Type B pancreatic cell (in vitro differentiated cells): ENCODE data around the genes ATAD1, KLLN, LIPJ, ANKRD22 and CH25H.

- PRO-cap, result no peak
These were observed 54.1 kb downstream of the PAPSS2 start for GRCh38 chr10:87713684-87714259.

GRCh38 chr10:87817425-87818649, at the start of gene ATAD1:
TSS of gene ATAD1 (minus strand) at chr10:87818226.
- PRO-cap, result bidirectional peak, plus-strand start at chr10:87817746, minus-strand start at chr10:87817754; bidirectional peak, plus-strand start at chr10:87818009, minus-strand start at chr10:87817836; bidirectional peak, plus-strand start at chr10:87818393, minus-strand start at chr10:87818221; bidirectional peak, plus-strand start at chr10:87818579, minus-strand start at chr10:87818433

- PRO-cap, result no peak
These were observed 8.7 kb upstream of the ATAD1 start for GRCh38 chr10:87826811-87827057.

DNA sequence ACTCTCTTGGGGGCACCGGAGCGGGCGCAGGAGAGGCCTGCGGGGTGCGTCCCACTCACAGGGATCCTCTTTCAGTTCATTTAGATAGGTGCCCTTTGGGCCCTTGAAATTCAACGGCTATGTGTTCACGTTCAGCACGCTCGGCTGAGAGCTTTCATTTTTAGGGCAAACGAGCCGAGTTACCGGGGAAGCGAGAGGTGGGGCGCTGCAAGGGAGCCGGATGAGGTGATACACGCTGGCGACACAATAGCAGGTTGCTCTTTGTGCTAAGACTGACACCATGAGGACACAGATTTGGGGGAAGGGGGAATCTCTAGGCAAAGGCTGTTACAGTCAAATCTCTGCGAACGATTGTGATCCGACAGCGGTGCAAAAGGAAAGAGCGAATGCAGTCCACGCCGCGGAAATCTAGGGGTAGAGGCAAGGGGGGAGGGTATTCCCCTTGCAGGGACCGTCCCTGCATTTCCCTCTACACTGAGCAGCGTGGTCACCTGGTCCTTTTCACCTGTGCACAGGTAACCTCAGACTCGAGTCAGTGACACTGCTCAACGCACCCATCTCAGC, 652 bp downstream of the KLLN start:
- PRO-cap, result no peak

- PRO-cap, result bidirectional peak, plus-strand start at chr10:87863651, minus-strand start at chr10:87863488
These were observed at the start of gene KLLN for GRCh38 chr10:87863163-87863749. TSS of gene KLLN (minus strand) at chr10:87863533.

DNA sequence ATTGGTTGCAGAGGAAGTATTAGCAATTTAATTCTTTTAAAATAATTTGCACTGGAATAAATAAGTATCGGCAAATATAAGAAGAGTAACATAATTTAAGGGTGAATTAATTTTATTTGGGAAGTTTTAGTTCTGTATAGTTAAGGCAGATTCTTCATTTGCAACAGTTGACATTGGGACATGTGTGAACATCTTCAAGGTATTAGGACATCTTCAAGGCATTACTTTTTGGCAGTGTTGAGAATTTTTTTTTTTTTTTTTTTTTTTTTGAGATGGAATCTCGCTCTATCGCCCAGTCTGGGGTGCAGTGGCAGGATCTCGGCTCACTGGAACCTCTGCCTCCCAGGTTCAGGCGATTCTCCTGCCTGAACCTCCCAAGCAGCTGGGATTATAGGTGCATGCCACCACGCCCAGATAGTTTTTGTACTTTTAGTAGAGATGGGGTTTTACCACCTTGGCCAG, 5.6 kb downstream of the PTEN start:
- PRO-cap, result no peak

- PRO-cap, result no peak
These were observed 23.4 kb downstream of the PTEN start for GRCh38 chr10:87886732-87887300.

DNA sequence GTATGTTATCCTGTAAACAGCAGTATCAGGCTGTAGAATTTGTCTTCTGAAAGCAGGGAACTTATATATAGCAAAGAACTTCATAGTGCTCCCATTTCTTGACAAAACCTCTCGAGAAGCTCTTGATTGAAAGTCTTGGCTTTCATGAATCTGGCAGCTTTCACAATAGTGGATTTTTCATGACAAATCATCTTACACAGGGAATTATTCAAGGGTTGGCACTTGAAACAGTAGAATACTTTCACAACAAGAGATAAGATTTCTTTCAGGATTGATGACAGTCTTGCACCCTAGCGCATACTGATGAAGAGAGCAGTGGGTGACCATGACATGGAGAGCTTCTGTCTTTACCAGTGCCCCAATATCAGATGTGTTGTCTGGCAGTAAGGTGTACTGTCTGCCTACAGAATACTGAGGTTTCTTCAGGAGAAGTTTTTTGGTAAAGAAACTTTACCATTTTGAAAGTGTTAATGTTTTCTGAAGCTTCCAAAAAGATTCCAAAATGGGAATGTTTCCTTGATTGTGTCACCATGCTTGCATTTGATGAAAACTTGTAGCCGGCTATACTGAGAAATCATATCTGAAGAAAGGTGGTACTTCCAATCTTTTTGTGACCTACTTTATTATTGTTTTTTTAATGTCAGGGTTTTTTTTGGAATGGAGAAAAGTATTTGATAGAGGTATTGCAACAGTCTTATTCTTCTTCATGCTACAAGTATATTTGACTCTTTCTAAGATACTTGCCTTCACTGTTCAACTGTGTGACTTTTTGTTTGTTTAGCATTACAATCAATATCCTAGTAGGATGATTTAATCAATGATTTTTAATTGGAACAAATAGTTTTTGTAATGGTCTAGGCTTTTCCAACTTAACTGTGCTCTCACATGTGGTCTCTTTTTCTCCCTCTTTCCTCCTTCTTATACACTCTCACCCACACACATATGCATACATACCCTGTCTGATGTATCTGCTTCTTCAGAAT, 72.6 kb downstream of the PTEN start:
- PRO-cap, result no peak

DNA sequence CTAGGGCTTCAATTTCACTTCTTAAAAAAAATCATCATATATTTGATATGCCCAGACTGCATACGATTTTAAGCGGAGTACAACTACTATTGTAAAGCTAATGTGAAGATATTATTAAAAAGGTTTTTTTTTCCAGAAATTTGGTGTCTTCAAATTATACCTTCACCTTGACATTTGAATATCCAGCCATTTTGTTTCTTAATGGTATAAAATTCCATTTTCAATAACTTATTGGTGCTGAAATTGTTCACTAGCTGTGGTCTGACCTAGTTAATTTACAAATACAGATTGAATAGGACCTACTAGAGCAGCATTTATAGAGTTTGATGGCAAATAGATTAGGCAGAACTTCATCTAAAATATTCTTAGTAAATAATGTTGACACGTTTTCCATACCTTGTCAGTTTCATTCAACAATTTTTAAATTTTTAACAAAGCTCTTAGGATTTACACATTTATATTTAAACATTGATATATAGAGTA, 103.6 kb downstream of the PTEN start:
- PRO-cap, result no peak

DNA sequence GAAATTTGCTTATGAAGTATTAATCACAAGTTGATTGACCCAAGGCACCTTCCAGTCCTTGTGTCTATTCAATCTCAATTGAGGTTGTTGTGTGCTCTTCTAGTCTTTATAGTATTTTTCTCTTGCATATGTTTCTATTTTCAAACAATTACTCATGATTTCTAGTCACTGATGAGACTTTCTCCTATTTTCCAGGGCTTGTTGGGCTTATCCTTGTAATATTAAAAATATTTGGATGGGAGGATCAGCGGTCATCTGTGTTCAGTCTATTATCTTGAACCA, 154.3 kb downstream of the PTEN start:
- PRO-cap, result no peak

- PRO-cap, result no peak
These were observed 203.5 kb downstream of the PTEN start for GRCh38 chr10:88066896-88067332.

- PRO-cap, result no peak
These were observed 216.7 kb downstream of the PTEN start for GRCh38 chr10:88080049-88080582.

DNA sequence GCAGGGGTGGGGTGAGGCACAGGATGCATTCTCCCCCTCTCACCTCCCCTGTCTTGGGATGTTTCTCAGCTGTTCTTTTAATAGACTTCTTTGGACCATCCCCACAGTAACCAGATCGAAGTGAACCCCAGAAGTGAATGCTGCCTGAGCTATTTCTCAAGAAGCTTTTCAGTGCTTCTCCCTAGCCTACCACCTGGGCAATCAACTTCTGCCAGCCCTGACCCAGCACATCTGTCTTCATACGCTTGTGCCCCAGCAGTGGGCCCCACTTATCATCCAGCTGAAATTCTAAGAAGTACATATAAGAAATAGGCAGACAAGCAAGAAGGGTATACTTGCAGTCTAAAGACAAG, 83.6 kb downstream of the RNLS start:
- PRO-cap, result no peak

- PRO-cap, result no peak
These were observed at the start of gene LIPJ for GRCh38 chr10:88586597-88587014. TSS of gene LIPJ (plus strand) at chr10:88586762.

- PRO-cap, result no peak
These were observed 9.8 kb upstream of the LIPM start for GRCh38 chr10:88792845-88793066.

- PRO-cap, result unidirectional peak, minus-strand start at chr10:88851818
These were observed at the start of gene ANKRD22 for GRCh38 chr10:88851496-88852259. TSS of gene ANKRD22 (minus strand) at chr10:88851844.

GRCh38 chr10:88993830-88994338, 3.3 kb downstream of the FAS start:
- PRO-cap, result no peak

DNA sequence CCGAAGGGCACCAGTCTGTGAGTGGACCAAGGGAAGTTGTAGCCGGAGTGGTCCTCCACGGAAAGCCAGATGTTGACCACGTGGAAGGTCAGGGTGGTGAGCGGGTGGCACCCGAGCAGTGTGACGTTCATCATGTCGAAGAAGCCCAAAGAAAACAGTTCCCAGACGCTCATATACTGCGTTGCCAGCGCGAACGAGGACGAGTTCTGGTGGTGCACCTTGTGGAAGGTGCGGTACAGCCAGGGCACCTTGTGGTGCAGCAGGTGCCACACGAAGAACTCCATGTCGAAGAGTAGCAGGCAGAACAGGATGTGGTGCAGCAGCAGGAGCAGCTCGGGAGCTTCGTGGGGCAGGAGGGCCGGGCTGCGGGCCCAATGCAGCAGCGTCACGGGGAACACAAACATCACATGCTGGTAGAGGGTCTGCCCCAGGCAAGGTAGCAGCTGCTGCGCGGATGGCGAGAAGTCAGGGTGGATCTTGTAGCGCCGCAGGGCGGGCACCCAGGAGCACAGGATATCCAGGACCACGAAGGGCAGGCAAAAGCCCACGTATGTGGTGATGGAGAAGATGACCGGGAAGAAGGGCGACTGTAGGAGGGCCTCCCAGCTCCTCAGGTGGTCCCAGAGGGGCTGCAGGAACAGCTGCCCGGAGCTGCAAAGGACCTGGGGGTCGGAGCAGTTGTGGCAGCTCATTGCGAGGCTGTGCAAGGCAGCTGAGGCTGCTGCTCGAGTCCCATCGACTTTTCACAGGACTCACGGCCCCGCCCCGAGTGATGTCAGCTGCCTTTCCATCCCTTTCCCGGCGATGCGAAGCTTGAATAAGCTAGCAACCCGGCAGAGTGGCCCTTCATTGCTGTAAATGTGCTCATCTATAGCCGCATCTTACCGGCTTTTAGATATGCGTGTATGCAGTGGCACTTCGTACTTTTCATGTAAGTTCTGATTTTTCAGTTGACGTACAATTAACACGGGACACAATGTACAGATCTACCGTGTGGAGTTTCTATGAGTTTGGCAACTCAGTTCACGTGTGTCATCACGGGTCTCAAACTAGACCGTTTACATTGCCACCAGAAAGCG, at the start of gene CH25H:
Gene CH25H (minus strand): TSS at position 717 of the 1,079 bp plus-strand sequence.
- PRO-cap, result no peak

- PRO-cap, result no peak
These were observed 17.7 kb upstream of the CH25H start for GRCh38 chr10:89224566-89225545.

DNA sequence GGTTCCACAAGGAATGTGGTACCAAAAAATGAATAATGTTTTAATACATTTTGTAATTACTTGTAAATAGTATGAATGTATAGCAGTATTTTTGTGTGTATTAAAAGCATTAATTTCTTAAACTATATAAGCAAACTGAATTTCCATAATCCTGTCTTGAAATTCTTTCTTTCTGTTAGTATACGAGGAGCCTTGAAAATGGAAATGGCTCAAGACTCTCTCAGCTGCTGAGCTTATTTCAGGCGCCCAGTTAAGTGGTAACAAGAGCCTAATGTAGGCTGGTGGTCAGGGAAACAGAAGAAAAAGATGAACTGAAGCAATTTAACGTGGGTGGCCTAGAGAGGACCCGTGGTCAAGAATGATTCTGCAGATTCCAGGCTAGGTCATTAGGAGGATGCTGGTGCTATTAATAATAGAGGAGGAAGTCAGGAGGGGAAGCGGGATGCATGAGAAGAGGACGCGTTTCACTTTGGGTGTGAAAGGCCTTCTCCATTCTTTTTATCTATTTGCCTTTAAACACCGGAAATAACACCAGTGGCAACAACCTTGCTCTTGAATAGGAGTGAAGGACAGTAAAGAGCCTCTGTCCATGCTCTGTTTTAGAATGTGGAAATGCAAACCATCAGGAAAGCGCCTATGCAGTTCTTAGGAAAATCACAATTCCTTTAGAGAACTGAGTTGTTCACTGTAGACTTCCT, 8.8 kb downstream of the LIPA start:
- PRO-cap, result no peak